Spinal cord (tissue), 3 donors: ENCODE measurements around a stretch of chr2.

- PRO-cap: no peak
- RAMPAGE, long total RNA: no peak
Observed at GRCh38 chr2:85323447-85324154, 4.2 kb downstream of the TGOLN2 start.

- PRO-cap: no peak
- RAMPAGE, long total RNA: no peak
Observed at GRCh38 chr2:85326175-85327215, 1.3 kb downstream of the TGOLN2 start.

DNA sequence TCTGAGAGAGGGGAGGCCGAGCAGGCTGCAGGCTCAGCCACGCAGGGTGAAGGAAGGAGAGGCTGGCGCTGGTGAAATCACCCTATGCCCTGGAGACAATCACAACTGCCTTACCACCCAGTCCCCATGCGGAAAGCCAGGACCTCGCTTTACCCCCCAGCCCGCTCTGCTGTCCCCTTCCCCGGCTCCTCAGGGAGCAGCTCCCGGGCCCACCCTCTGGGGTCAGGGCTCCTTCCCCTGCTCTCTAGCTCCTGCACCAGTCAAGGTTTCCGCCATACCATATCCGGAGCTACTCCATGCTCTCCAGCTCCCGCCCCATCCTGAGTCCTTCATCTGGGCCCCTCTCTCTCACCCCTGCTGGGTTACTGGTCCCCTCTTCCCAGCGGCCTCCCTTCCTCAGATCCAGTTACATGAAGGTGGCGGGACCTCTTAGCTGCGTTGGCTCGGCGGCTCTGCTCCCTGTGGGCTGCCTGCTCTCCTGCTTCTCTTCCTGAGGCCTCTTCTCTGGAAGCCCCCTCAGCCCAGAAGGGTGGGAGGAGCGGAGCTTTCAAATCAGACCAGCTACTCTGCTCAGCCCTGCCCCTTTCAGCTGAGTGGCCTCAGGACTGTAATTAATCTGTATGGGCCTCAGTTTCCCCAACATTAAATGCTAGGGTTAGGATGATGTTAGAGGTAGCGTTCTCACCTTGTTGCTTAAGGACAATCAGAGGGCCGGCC lies 9.0 kb downstream of the RETSAT start:
- PRO-cap: no peak
- RAMPAGE, long total RNA: no peak

DNA sequence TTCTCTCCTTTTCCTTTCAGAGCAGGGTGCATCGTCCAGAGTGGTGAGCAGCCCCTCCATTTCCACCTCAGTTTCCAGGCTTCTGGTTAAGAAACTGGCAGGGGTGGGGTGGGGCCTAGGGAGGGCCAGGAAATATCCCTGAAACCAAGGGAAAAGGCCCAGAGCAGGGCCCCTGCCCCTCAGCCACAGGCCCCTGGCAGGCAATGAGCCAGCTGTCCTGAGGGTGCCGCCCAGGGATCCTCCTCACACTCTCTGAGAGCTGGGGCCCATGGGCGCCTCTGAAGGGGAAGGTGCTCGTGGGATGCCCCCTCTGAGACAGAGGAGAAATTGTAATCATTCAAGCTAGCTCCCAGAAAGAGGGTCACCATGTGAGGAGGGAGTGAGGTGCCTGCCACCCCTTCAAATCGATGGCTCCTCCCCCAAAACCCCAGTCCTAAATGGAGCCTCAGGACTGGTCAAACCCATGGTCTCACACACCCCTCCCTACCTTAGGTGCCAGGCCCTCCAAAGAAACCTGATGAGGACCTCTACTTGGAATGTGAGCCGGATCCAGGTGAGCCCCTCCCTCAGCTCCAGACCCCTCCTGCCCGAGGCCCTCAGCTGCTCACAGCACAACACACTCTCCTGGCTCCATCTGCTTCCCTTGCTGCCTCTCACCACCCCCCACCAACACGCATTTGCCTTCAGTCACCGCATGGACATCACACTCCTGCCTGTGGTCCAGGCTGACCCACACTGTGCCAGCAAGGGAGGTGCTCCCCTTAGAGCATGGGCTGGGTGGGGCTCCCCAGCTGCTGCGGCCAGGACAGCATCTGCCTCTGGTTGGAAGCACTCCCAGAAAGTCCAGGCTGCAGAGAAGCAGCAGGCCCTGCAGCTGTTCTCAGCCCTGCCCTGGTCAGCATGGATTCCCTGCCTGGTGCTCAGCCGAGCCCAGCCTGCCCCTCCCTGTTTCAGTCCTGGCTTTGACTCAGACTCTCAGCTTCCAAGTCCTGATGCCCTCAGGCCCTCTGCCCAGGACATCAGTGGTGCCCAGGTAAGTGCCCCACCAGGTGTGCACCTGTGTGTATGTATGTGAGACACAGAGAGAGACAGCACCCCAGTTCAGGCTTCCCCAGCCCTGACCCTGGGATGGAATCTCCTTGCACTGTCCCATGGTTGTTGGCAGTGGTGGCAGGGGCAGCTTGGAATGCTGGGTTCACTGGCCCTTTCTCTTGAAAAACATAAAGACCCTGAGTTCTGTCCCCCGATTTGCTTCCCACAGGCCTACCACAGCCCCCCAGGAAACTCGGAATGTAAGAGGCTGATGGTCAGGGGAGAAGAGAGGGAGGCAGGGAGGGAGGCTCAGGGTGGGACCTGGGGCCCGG lies 15.0 kb downstream of the SH2D6 start:
- PRO-cap: no peak
- RAMPAGE, long total RNA: no peak

GRCh38 chr2:85438514-85438740 lies 19.9 kb downstream of the SH2D6 start:
- PRO-cap: no peak
- RAMPAGE, long total RNA: no peak

GRCh38 chr2:85457988-85458644 lies 39.6 kb downstream of the SH2D6 start:
- PRO-cap: no peak
- RAMPAGE, long total RNA: no peak

GRCh38 chr2:85498890-85499467 lies 40.0 kb upstream of the MAT2A start:
- PRO-cap: no peak
- RAMPAGE, long total RNA: no peak

DNA sequence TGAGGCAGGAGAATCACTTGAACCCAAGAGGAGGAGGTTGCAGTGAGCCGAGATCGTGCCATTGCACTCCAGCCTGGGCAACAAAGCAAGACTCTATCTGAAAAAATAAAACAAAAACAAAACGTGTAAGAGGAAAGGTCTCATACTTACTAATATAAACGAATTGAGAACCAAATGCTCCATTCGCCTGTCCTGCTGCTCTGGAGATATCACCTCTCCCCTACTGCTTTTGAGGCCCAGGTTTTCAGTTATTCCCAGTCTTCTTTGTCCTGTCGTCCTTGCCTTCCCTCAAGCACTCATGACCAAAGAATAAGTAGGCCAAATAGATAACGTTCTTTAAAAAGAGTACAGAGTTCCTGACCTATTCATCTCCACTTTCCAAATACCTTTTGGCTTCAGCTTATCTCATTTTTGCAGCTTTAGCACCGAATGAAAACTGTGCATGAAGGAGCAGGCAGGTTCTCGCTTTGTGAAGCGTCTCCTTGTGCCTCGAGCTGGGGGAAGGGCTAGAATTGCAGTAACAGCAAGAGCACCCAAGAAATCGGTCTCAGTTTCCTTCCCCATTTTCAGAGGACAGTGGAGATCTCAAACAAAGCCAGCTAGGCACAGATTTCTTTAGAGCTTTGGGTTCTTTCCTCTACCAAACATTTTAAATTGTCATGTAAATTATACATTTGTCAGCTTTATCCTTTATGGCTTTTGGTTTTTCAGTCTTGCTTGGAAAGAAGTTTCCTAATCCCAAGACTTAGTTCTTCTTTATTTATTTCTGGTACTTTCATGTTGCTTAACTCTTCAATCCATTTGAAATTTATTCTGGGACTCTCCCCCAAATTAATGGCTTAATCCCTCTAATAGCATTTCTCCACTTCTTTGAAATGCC lies 38.8 kb upstream of the MAT2A start:
- PRO-cap: no peak
- RAMPAGE, long total RNA: no peak

GRCh38 chr2:85545202-85545544 lies 6.2 kb downstream of the MAT2A start:
- PRO-cap: no peak
- RAMPAGE, long total RNA: no peak

DNA sequence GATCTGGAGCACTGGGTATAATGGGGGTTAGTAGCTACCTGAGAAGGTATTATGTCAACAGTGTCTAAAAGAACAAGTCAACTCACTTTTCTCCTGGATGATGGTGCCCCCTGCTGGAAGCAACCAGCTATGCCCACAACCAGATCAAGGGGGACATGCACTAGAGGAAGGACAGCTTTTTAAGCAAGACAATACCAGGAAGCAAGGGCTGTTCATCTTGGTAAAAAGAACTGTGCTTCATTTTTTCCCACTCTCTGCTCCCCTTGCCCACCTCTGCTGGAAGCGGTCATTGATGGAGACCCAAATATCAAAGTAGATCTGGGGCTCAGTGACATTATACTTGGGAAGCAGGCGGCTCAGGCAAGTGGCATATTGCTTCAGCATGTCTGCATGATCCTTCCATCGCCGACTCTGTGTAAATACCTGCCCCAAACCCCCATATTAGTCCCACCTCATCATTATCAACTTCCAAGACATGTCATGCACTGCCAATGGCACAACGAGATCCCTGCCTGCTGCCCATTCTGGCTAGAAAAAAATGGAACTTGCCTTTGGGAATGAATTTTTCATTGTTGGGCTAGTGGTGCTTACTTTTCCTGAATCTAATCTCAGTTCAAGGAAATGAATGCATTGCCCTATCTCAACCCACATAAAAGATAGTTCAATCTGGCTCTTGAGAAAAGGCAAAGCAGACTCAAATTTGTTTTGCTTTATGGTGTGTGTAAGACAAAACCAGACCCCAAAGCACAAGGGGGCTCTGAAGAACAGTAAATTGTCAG lies 9.0 kb downstream of the GGCX start:
- PRO-cap: no peak
- RAMPAGE, long total RNA: no peak

DNA sequence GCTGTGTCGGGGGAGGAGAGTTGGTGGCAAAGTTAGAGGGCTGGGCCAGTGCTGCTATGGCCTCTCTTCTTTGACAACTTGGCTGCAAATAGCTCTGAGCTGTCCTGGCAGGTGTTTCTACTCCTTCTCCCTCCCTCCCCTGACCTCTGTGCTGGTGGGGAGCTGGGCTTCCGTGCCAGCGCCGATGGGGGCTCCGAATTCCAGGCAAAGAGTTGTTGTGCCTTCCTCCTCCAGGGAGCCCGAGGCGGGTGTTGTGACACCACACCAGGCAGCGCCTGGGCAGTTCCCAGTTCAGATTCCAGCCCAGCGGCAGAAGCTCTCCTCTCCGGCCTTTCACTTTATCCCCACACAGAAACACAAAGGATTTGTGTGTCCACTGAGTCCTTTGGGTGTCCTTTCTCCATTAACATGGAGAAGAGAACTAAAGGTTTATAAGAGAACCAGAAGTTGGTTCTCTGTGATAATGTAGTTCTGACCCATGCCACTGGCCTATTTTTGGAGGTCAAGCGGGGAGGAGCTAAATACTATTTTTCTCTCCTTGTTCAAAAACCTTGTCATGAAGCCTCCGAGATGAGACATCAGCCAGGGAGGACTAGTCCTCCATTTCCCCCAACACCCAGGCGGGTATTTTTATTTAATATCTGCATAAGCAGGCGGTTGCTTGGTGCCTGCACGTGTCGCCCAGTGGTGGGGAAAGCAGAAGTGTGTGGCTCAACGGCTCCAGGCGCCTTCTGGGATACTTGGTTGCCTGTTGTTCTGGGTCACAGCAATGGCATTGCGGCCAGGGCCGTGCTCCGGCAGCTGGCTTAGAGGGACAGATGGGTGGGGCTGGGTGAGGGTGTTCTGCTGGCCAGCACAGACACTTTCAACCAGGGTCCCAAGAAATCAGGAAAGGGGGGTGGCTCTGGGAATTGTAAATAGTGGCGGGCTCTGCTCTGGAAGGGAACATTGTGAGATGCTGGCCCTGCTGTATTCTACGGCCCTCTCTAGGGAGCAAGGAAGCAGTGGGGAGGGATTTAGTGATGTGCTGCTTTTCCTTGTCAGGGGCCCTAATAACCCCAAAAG lies 666 bp downstream of the VAMP8 start:
- PRO-cap: no peak
- RAMPAGE, long total RNA: no peak

DNA sequence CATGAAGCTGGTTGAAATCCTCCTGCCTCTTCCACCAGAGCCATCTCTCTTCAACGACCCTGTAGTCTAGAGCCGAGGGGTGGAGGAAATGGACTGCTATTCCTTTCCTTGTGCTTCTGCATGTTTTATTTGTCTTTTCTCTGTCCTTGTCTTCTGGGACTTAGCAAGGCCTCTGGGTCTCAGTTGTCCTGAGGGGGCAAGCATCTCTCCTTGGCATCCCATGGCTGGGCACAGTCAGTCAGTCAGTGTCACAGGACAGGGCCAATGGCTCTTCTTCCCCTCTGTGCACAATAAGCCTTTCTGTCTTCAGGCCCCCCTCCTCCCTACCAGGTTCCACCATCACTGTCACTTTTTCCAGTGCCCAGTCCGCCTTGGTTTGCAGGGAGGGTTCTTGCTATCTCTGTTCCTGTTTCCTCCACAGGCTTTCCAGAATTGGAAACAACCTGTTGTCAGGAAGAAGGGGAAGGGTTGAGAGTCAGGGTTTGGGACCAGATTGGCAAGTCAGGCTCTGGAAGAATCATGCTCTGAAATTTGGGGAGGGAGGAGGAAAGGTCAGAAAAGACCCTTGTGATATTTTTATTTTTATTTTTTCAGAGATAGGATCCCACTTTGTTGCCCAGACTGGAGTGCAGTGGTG lies 1.7 kb upstream of the VAMP5 start:
- PRO-cap: no peak
- RAMPAGE, long total RNA: no peak

DNA sequence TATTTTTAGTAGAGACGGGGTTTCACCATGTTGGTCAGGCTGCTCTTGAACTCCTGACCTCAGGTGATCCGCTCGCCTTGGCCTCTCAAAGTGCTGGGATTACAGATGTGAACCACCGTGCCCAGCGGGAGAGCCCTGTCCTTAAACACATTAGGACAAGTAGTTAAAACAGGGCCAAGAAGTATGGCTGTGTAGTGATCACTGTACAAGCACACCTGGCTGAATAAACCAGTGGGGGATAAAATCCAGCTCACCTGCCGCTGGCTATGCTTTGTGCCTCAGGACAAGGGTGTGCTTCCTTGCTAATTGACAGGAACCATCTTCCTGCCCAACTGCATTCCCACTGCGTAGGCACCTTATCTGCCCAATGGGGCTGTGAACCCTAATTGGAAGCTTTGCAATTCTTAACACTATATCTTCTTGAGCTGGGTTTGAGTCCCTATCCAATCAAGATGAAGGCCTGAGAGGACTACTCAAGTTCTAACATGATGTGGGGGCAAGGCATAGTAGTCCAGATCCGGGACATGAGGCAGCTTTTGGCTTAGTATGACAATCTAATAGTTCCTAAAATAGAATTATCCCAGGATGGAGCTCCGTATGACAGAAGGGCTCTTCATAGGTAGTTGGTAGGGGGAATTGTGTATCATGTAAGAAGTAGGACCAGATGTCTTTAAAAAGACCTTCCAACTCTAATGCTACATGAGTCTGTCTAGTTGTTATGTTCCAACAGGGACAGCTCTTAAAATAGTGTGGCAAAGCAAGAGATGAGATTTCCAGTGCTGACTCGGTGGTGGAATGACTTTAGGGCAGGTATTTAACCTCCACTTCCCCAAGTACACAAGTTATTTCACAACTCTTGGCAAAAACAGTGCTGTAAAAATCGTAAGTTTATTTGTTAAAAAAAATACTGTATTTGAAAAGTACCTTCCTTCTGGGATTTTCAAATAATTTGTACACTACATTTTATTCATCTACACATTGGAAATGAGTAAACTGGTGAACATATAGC lies 2.2 kb upstream of the TMEM150A start:
- PRO-cap: no peak
- RAMPAGE, long total RNA: no peak

GRCh38 chr2:85698458-85699382 lies 4.6 kb downstream of the GNLY start:
- PRO-cap: no peak
- RAMPAGE, long total RNA: no peak

DNA sequence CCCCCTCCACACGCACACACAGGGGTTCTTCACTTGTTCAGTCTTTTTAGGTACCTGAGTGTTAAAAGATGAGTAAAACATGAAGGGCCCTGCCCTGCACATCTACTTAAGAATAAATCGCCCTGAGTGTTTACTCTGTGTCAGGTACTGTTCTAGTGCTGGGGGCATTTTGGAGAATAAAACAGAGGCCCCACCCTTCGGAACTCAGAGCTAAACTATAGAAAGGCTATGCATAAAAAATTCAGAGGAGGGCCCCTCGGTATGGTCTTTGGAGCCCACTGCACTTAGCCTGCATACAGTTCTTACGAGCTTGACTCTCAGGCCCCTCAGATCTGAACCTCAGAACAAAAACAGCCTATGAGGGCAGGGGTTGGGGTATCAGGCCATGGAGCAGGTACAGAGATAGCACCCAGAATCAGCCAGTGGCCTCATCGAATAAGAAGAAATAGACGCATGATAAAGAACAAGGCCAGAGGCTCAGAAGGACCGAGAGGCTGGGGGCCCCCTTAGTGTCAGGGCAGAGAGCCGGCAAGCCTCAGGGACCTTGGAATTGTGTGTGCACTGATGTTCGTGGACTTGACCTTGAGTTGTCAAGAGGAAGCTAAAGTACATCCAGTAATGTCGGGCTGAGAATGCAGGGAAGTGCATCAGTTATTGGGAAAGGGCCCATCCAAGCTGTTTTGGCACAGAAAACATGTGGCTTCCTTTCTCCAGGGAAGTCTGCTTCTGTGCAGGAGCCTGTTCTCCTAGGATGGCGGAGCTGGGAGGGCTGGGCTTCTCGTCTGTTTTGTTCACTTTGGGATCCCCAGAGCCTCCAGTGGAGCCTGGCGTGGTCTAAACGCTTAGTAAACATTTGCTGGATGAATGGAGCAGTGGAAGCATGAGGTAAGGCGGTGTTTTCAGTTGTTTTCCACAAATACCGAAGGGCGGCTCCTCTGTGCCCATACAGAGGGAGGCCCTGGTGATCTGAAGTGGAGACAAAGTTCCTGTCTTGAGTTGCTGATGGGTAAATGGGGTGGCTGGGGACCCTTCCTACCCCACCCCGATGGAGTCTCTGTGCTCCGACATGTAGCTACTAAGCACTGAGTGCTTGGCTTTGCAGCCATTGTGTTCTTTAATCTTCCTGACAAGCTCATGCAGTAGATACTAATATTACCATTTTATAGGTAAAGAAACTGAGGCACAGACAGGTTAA lies 23.6 kb downstream of the ATOH8 start:
- PRO-cap: no peak
- RAMPAGE, long total RNA: no peak

GRCh38 chr2:85786644-85787704 lies 33.2 kb downstream of the ATOH8 start:
- PRO-cap: no peak
- RAMPAGE, long total RNA: no peak

DNA sequence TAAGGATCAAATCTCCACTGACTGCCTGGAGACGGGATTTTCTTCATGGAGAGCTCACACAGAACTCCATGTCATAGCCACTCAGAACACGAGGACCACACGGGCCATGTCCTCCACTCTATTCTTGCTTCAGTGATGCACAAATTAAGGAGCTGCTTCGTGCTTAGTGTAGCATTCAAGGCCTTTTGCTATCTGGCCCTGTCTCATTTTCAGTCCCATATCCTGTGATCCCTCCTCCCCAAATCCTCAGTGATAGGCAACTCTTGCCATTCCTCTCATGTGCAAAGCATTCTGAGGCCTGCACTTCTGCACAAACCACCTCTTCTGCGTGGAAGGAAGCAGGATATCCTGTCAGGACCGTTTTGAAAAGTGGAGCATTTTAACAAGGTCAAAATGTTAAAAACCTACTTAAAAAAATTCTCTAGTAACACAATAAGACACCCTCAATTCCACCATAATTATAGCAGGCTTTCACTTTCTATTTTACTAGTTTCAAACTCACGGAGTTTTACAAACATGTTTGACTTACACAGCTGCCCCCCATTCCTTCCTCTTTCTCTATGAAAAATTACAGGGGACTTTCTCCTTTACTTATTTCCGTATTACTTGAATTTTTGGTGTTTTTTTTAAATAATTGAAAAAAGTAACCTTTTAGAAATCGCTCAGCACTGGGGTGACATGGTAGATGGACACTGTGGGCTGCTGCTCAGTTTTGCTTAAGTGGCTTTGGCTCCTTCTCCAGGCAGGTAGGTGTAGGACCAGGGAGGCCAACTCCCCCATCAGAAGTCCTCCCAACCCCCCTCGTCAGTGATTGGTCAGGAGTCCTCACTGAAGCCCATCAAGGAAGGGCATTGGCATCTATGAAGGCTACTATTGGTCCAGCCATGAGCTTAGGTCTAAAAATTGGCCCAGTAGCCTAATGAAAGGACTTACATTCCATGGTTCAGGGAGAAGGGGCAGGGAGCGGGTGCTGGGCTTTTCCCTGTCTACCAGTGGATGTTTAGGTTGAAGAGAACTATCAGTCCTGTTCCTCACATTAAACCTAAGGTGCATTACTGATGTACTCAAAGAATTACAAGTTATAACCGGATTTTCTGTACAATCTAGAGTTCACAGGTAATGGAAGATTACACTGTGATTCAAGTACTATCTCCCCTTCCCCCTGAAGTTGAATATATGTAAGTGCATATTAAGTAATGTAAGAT lies 34.8 kb downstream of the ST3GAL5 start:
- PRO-cap: no peak
- RAMPAGE, long total RNA: no peak

DNA sequence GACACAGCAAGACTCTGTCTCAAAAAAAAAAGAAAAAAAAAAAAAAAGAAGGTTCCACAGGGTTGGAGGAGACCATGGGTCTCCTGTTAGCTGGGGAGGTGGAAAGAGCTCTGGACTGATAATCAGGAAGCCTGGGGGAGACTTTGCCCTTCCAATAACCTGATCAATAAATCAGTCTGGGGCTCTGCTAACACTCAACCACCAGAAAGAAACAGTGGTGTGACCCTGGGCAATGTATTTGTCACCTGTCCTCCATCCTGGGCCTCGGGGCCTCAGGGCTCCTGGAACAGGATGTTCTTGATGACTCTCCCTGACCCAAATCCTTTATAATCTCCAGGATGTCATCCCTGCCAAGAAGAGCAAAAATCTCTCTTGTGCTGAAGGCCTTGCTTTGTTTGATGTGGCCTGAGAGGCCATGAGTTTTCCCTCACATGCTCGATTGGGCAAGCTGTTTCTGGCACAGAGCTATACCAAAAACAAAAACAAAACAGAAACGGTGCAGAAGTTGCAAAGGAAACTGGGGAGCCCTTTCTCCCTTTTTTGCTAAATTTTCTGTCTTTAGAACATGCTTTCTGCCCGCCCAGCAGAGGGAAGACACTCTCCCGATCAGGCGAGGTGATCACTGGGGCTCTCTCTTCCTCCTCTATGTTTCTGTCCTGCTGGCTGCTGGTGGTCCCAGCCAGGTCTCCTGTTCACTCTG lies 35.7 kb upstream of the ST3GAL5 start:
- PRO-cap: no peak
- RAMPAGE, long total RNA: no peak

- PRO-cap: no peak
- RAMPAGE, long total RNA: no peak
Observed at GRCh38 chr2:85988060-85988728, 99.4 kb upstream of the ST3GAL5 start.

- PRO-cap: no peak
- RAMPAGE, long total RNA: no peak
Observed at GRCh38 chr2:86036987-86038176, 68.3 kb downstream of the POLR1A start.